ENCODE results near the genes CLEC3B and LIMD1.

DNA sequence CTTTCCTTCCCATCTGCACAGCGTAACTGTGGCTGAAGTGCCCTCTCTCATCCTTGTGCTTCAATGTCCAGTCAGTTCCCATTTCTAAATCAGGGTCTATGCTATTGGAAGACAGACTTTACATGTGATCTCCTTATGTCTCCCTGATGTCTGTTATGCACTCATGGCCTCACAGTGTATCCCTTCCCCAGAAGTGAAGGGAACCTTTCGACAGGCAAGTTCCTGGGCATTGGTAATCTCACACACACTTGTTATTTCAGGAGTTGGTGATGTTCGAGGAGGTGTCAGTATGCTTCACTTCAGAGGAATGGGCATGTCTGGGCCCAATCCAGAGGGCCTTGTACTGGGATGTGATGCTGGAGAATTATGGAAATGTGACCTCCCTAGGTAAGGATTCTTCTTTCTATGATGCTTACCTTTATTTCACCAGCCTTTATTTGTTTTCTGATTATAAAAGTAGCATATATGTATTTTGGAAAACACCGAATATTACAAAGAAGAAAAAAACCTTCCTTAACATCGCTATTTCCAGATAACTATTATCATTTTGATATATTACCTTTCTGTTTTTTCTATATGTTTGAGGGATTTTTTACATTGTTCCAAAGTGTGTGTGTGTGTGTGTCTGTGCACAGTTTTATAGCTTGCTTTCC lies 7.5 kb downstream of the ZNF197 start:
- RAMPAGE, long total RNA: no peak
- RRBS: no CpG with 5 or more reads among the region's 5 CpGs
PRO-cap:
- standard: no peak
- CoPRO, capped RNA only, 2 experiments: no peak in any of the 2 experiments
- CoPRO, capped and uncapped RNA, 2 experiments: no peak in any of the 2 experiments
- CoPRO, uncapped RNA only, 2 experiments: no peak in any of the 2 experiments
CAGE:
- cytosol, long polyA plus RNA: no peak
- long polyA plus RNA: no peak
- nucleolus, long total RNA: no peak
- nucleus, long polyA plus RNA: no peak

- RAMPAGE, long total RNA: no peak
- RRBS: no CpG with 5 or more reads among the region's 11 CpGs
PRO-cap:
- standard: no peak
- CoPRO, capped RNA only, 2 experiments: no peak in any of the 2 experiments
- CoPRO, capped and uncapped RNA, 2 experiments: no peak in any of the 2 experiments
- CoPRO, uncapped RNA only, 2 experiments: peak in 2 of 2 experiments; most common plus-strand start chr3:44642352 (in 1)
CAGE:
- cytosol, long polyA plus RNA: no peak
- long polyA plus RNA: no peak
- nucleolus, long total RNA: no peak
- nucleus, long polyA plus RNA: no peak
Observed at GRCh38 chr3:44641775-44643097, 6.3 kb upstream of the ZNF35 start.

GRCh38 chr3:44669900-44670208 lies 21.3 kb downstream of the ZNF35 start:
- RAMPAGE, long total RNA: no peak
- RRBS: no CpG with 5 or more reads among the region's 4 CpGs
PRO-cap:
- standard: no peak
- CoPRO, capped RNA only, 2 experiments: no peak in any of the 2 experiments
- CoPRO, capped and uncapped RNA, 2 experiments: no peak in any of the 2 experiments
- CoPRO, uncapped RNA only, 2 experiments: no peak in any of the 2 experiments
CAGE:
- cytosol, long polyA plus RNA: no peak
- long polyA plus RNA: no peak
- nucleolus, long total RNA: no peak
- nucleus, long polyA plus RNA: no peak

DNA sequence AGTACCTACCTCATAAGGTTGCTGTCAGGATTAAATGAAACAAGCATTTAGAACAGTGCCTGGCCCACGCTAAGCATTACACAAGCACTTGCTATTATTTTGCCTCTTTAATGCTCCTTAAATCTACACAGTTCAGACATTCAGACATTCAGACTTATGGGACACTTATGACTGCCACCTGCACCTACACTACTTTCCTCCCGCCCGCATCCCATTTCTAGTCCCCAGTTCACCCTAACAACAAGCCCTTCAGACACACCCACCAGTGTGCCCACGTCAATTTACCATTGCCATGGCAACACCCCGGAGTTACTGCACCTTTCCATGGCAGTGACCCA lies 27.5 kb upstream of the ZNF502 start:
- RAMPAGE, long total RNA: no peak
- RRBS: no CpG with 5 or more reads among the region's 5 CpGs
PRO-cap:
- standard: no peak
- CoPRO, capped RNA only, 2 experiments: no peak in any of the 2 experiments
- CoPRO, capped and uncapped RNA, 2 experiments: no peak in any of the 2 experiments
- CoPRO, uncapped RNA only, 2 experiments: no peak in any of the 2 experiments
CAGE:
- cytosol, long polyA plus RNA: no peak
- long polyA plus RNA: no peak
- nucleolus, long total RNA: no peak
- nucleus, long polyA plus RNA: no peak

GRCh38 chr3:44915722-44916234 lies 41.4 kb downstream of the TGM4 start:
- RAMPAGE, long total RNA: no peak
- RRBS: no CpG with 5 or more reads among the region's 4 CpGs
PRO-cap:
- standard: no peak
- CoPRO, capped RNA only, 2 experiments: no peak in any of the 2 experiments
- CoPRO, capped and uncapped RNA, 2 experiments: no peak in any of the 2 experiments
- CoPRO, uncapped RNA only, 2 experiments: peak in 2 of 2 experiments; most common minus-strand start chr3:44915833 (in 1)
CAGE:
- cytosol, long polyA plus RNA: no peak
- long polyA plus RNA: no peak
- nucleolus, long total RNA: no peak
- nucleus, long polyA plus RNA: no peak

- RAMPAGE, long total RNA: no peak
- RRBS: no CpG with 5 or more reads among the region's 20 CpGs
PRO-cap:
- standard: no peak
- CoPRO, capped RNA only, 2 experiments: no peak in any of the 2 experiments
- CoPRO, capped and uncapped RNA, 2 experiments: no peak in any of the 2 experiments
- CoPRO, uncapped RNA only, 2 experiments: no peak in any of the 2 experiments
CAGE:
- cytosol, long polyA plus RNA: no peak
- long polyA plus RNA: no peak
- nucleolus, long total RNA: no peak
- nucleus, long polyA plus RNA: no peak
Observed at GRCh38 chr3:44926051-44926717, 49.8 kb downstream of the ZDHHC3 start.

- RAMPAGE, long total RNA: no peak
- RRBS: no CpG with 5 or more reads among the region's 11 CpGs
PRO-cap:
- standard: no peak
- CoPRO, capped RNA only, 2 experiments: no peak in any of the 2 experiments
- CoPRO, capped and uncapped RNA, 2 experiments: no peak in any of the 2 experiments
- CoPRO, uncapped RNA only, 2 experiments: no peak in any of the 2 experiments
CAGE:
- cytosol, long polyA plus RNA: no peak
- long polyA plus RNA: no peak
- nucleolus, long total RNA: no peak
- nucleus, long polyA plus RNA: no peak
Observed at GRCh38 chr3:44977129-44977604, 1.1 kb downstream of the EXOSC7 start.

DNA sequence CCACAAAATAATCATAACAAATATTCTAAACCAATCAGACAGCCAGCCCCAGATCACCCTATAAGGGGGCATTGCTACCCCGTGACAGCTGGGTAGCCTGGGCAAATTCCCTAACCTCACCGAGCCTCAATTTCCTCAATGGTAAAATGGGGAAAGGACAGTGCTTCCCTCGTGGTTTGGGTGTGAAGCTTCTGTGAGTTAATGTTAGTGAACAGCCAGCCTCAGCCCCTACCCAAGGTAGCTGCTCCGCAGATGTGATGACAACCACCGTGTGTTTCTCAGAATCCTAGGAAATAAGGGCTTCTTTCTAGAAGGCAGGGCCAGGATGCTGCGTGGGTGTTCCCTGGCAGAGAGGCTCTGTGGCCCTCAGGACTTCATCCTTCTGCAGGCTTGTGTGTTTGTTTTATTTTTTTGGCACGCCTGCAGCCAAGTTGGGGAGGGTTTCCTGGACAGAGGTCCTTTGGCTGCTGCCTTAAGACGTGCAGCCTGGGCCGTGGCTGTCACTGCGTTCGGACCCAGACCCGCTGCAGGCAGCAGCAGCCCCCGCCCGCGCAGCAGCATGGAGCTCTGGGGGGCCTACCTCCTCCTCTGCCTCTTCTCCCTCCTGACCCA lies at the start of gene CLEC3B:
TSS of gene CLEC3B (plus strand) at position 500 of the 612 bp plus-strand sequence.
- RAMPAGE, long total RNA: no peak
- RRBS: no CpG with 5 or more reads among the region's 15 CpGs
PRO-cap:
- standard: no peak
- CoPRO, capped RNA only, 2 experiments: no peak in any of the 2 experiments
- CoPRO, capped and uncapped RNA, 2 experiments: no peak in any of the 2 experiments
- CoPRO, uncapped RNA only, 2 experiments: no peak in any of the 2 experiments
CAGE:
- cytosol, long polyA plus RNA: no peak
- long polyA plus RNA: no peak
- nucleolus, long total RNA: no peak
- nucleus, long polyA plus RNA: no peak

- RAMPAGE, long total RNA: no peak
- RRBS: no CpG with 5 or more reads among the region's 7 CpGs
PRO-cap:
- standard: unidirectional peak, minus-strand start at chr3:45113717
- CoPRO, capped RNA only, 2 experiments: no peak in any of the 2 experiments
- CoPRO, capped and uncapped RNA, 2 experiments: no peak in any of the 2 experiments
- CoPRO, uncapped RNA only, 2 experiments: no peak in any of the 2 experiments
CAGE:
- cytosol, long polyA plus RNA: no peak
- long polyA plus RNA: no peak
- nucleolus, long total RNA: no peak
- nucleus, long polyA plus RNA: no peak
Observed at GRCh38 chr3:45113454-45114259, 32.5 kb downstream of the CDCP1 start.

GRCh38 chr3:45140306-45140807 lies 5.8 kb downstream of the CDCP1 start:
- RAMPAGE, long total RNA: no peak
- RRBS: no CpG with 5 or more reads among the region's 7 CpGs
PRO-cap:
- standard: no peak
- CoPRO, capped RNA only, 2 experiments: no peak in any of the 2 experiments
- CoPRO, capped and uncapped RNA, 2 experiments: no peak in any of the 2 experiments
- CoPRO, uncapped RNA only, 2 experiments: no peak in any of the 2 experiments
CAGE:
- cytosol, long polyA plus RNA: no peak
- long polyA plus RNA: no peak
- nucleolus, long total RNA: no peak
- nucleus, long polyA plus RNA: no peak

DNA sequence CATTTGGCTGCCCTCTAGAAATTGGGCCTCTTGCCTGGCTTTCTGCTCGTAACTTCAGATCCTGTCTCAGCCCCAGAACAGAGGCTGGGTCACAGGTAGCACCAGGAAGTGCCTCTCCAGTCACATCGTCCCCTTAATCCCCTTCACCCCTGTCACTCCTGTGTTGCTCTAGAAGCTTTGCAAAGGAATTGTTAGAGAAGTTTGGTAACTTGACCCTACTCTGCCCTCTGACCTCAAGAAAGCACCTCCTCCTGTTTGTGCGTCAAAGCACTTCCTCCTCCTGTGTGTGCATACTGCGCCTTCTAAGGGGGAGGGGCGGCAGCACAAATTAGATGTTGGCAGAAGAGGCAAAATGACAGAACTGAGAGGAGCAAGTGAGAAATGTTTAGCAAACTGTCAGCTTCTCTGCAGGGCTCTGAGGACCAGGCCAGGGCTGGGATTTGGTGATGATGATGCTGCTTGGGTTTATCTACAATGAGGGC lies 76.1 kb downstream of the LARS2 start:
- RAMPAGE, long total RNA: no peak
- RRBS: no CpG with 5 or more reads among the region's 5 CpGs
PRO-cap:
- standard: no peak
- CoPRO, capped RNA only, 2 experiments: no peak in any of the 2 experiments
- CoPRO, capped and uncapped RNA, 2 experiments: no peak in any of the 2 experiments
- CoPRO, uncapped RNA only, 2 experiments: no peak in any of the 2 experiments
CAGE:
- cytosol, long polyA plus RNA: no peak
- long polyA plus RNA: no peak
- nucleolus, long total RNA: no peak
- nucleus, long polyA plus RNA: no peak

GRCh38 chr3:45565151-45565671 lies 29.3 kb upstream of the LIMD1 start:
- RAMPAGE, long total RNA: no peak
PRO-cap:
- standard: no peak
- CoPRO, capped RNA only, 2 experiments: no peak in any of the 2 experiments
- CoPRO, capped and uncapped RNA, 2 experiments: no peak in any of the 2 experiments
- CoPRO, uncapped RNA only, 2 experiments: no peak in any of the 2 experiments
CAGE:
- cytosol, long polyA plus RNA: no peak
- long polyA plus RNA: no peak
- nucleolus, long total RNA: no peak
- nucleus, long polyA plus RNA: no peak

- RAMPAGE, long total RNA: no peak
- RRBS: 2% methylated on average over 49 of the region's 92 CpGs
PRO-cap:
- standard: bidirectional peak, plus-strand start at chr3:45594115, minus-strand start at chr3:45593803
- CoPRO, capped RNA only, 2 experiments: peak in 2 of 2 experiments; most common plus-strand start chr3:45594157 (in 2); most common minus-strand start chr3:45594052 (in 1)
- CoPRO, capped and uncapped RNA, 2 experiments: peak in 2 of 2 experiments; most common plus-strand start chr3:45594115 (in 2); most common minus-strand start chr3:45594020 (in 1)
- CoPRO, uncapped RNA only, 2 experiments: peak in 2 of 2 experiments; most common plus-strand start chr3:45593883 (in 1); most common minus-strand start chr3:45594030 (in 1)
CAGE:
- cytosol, long polyA plus RNA: no peak
- long polyA plus RNA: no peak
- nucleolus, long total RNA: no peak
- nucleus, long polyA plus RNA: no peak
Observed at GRCh38 chr3:45593861-45594756, at the start of gene LIMD1. LIMD1 (plus strand) TSS chr3:45594751.

GRCh38 chr3:45635691-45636625 lies 41.4 kb downstream of the LIMD1 start:
- RAMPAGE, long total RNA: no peak
- RRBS: no CpG with 5 or more reads among the region's 7 CpGs
PRO-cap:
- standard: no peak
- CoPRO, capped RNA only, 2 experiments: no peak in any of the 2 experiments
- CoPRO, capped and uncapped RNA, 2 experiments: no peak in any of the 2 experiments
- CoPRO, uncapped RNA only, 2 experiments: no peak in any of the 2 experiments
CAGE:
- cytosol, long polyA plus RNA: no peak
- long polyA plus RNA: no peak
- nucleolus, long total RNA: no peak
- nucleus, long polyA plus RNA: no peak

- RAMPAGE, long total RNA: no peak
- RRBS: no CpG with 5 or more reads among the region's 11 CpGs
PRO-cap:
- standard: no peak
- CoPRO, capped RNA only, 2 experiments: no peak in any of the 2 experiments
- CoPRO, capped and uncapped RNA, 2 experiments: no peak in any of the 2 experiments
- CoPRO, uncapped RNA only, 2 experiments: no peak in any of the 2 experiments
CAGE:
- cytosol, long polyA plus RNA: no peak
- long polyA plus RNA: no peak
- nucleolus, long total RNA: no peak
- nucleus, long polyA plus RNA: no peak
Observed at GRCh38 chr3:45664541-45665014, 24.6 kb upstream of the SACM1L start.

DNA sequence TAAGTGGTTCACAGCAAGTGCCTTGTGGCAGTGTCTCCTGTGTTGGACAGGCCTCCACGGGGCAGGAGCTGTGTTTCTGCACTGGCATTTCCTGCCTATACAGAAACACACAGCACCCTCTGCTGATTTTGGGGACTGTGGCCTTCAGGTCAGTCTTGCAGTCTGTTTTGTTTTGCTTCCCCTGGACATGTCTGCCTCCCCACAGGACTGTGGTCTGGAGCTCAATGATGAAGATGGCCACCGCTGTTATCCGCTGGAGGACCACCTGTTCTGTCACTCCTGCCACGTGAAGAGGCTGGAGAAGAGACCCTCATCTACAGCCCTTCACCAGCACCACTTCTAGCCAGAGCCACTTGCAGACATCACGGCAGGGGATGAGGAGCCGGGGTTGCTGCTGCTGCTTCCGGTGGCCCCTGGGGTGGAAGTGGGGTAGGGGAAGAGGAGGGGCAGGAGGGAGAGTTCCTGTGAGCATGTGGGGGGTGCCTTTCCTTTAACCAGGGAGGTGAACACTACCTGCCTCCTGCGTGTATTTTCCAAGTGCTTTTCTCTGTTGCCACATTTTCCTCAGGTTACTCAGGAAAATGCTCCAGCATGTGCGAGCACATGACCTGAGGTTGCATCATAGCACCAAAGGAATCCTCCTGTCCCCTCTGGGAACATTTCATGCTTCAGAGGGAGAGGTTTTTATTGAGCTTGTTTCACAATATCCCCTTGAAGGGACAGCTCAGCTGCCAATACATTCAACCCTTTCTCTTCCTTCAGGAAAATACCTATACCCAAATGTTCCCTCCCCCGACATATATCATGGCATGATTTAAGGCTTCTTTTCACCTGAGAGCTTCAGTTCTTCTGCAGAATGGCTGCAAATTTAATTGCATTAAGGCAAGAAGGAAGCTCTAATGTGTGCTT lies 12.2 kb upstream of the SACM1L start:
- RAMPAGE, long total RNA: no peak
- RRBS: no CpG with 5 or more reads among the region's 10 CpGs
PRO-cap:
- standard: no peak
- CoPRO, capped RNA only, 2 experiments: no peak in any of the 2 experiments
- CoPRO, capped and uncapped RNA, 2 experiments: no peak in any of the 2 experiments
- CoPRO, uncapped RNA only, 2 experiments: peak in 1 of 2 experiments; most common plus-strand start position 687 of the sequence (in 1); most common minus-strand start position 620 of the sequence (in 1)
CAGE:
- cytosol, long polyA plus RNA: no peak
- long polyA plus RNA: no peak
- nucleolus, long total RNA: no peak
- nucleus, long polyA plus RNA: no peak

DNA sequence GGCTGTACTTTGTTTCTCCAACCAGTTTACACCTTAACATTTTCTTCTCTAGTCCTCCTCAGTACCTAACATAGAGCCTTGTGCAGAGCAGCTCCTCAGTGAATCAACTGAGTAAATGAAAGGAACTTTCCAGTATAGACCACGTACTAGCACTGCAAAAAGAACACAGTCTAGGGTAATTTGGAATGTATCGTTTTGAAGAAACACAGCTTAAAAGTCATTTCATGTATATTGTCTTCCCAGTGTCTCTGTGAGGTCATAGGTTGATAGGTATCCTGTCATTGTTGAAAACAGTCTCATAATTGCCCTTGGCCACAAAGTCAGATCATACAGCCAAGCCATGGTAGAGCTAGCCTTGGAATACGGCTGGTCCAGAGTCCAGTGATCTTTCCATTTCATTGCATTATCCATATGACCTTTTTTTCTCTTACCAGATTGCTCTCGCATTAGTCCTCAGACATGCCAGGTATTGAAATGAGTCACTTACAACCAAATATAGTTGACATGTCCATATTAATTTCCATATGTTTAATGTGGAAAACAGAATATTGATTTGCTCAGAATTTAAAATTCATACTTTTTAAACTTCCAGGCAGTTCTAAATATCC lies 4.2 kb downstream of the SACM1L start:
- RAMPAGE, long total RNA: no peak
- RRBS: no CpG with 5 or more reads among the region's 4 CpGs
PRO-cap:
- standard: no peak
- CoPRO, capped RNA only, 2 experiments: no peak in any of the 2 experiments
- CoPRO, capped and uncapped RNA, 2 experiments: no peak in any of the 2 experiments
- CoPRO, uncapped RNA only, 2 experiments: peak in 1 of 2 experiments; most common plus-strand start position 229 of the sequence (in 1)
CAGE:
- cytosol, long polyA plus RNA: no peak
- long polyA plus RNA: no peak
- nucleolus, long total RNA: no peak
- nucleus, long polyA plus RNA: no peak

DNA sequence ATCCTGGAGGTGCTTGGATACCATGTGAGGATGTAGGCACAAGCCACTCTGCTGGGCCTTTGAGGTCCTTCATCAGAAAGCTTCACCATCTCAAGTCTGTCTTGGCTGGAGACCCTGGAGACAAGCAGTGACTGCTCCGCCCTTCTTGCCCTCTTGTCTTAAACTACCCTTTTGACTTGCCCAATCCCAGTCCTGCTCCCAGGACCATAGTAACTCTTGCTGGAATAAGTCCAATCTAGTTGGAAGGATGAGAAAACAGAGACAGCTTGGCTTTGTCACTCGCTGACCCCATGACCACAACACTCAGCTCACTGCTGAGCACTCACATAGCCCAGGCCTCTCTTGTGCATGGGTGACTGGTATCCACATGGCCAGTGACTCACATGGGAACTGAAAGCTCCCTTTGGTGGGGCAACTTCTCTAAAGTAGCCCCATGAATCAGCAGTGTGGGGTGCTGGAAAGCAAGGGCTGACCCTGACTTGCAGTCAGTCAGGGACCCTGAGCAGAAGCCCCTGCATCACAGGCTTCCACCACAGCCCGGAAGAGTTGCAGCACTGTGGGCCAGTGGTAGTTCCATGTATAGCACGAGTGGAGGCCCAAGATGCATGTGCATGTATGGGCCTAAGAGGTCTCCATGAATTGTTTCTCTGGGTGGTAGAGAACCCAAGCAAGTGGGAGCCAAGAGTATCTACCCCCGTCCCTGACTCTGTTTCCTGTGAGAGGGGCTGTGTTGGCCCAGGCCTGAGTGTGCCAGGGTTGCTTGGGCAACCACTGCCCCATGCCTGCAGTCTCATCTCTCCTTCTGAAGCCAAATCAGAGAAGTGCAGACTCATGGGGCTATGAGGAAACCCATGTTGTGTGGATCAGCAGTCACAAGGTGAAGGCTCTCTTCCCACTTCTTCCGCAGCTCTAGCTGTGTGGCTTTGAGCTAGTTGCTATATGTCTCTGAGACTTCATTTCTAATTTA lies 62.1 kb upstream of the XCR1 start:
- RAMPAGE, long total RNA: no peak
- RRBS: no CpG with 5 or more reads among the region's 6 CpGs
PRO-cap:
- standard: no peak
- CoPRO, capped RNA only, 2 experiments: no peak in any of the 2 experiments
- CoPRO, capped and uncapped RNA, 2 experiments: no peak in any of the 2 experiments
- CoPRO, uncapped RNA only, 2 experiments: no peak in any of the 2 experiments
CAGE:
- cytosol, long polyA plus RNA: no peak
- long polyA plus RNA: no peak
- nucleolus, long total RNA: no peak
- nucleus, long polyA plus RNA: no peak